Epithelial cell of esophagus (primary cell): ENCODE results near the genes PPP1R10, ATAT1 and MUC21.

DNA sequence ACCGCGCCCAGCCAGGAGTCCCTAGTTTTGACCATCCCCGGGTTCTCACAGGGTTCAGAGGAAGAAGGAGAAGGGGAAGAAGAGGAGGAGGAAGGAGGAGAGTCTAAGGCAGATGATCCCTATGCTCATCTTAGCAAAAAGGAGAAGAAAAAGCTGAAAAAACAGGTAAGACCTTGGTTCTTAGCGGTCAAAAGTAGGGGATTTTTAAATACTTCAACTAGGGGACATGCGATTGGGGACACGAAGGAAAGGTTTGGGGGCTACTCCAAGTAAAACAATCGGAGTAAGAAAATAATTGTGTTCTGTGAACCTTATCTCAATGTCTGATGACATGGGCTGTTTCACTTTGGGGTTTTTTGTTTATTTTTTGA is 11.1 kb downstream of the ABCF1 start:
- RRBS: no CpG with 5 or more reads among the region's 7 CpGs

- RRBS: no CpG with 5 or more reads among the region's 5 CpGs
Observed at GRCh38 chr6:30611327-30611971, 5.6 kb downstream of the PPP1R10 start.

- RRBS: no CpG with 5 or more reads among the region's 24 CpGs
Observed at GRCh38 chr6:30617080-30617363, at the start of gene PPP1R10. Gene PPP1R10 (minus strand): TSS chr6:30617243.

- RRBS: no CpG with 5 or more reads among the region's 11 CpGs
Observed at GRCh38 chr6:30625269-30626228, 1.1 kb upstream of the ATAT1 start.

GRCh38 chr6:30626229-30627569 is at the start of gene ATAT1:
Gene ATAT1 (plus strand): TSS chr6:30626874.
- RRBS: 3% methylated on average over 6 of the region's 41 CpGs

DNA sequence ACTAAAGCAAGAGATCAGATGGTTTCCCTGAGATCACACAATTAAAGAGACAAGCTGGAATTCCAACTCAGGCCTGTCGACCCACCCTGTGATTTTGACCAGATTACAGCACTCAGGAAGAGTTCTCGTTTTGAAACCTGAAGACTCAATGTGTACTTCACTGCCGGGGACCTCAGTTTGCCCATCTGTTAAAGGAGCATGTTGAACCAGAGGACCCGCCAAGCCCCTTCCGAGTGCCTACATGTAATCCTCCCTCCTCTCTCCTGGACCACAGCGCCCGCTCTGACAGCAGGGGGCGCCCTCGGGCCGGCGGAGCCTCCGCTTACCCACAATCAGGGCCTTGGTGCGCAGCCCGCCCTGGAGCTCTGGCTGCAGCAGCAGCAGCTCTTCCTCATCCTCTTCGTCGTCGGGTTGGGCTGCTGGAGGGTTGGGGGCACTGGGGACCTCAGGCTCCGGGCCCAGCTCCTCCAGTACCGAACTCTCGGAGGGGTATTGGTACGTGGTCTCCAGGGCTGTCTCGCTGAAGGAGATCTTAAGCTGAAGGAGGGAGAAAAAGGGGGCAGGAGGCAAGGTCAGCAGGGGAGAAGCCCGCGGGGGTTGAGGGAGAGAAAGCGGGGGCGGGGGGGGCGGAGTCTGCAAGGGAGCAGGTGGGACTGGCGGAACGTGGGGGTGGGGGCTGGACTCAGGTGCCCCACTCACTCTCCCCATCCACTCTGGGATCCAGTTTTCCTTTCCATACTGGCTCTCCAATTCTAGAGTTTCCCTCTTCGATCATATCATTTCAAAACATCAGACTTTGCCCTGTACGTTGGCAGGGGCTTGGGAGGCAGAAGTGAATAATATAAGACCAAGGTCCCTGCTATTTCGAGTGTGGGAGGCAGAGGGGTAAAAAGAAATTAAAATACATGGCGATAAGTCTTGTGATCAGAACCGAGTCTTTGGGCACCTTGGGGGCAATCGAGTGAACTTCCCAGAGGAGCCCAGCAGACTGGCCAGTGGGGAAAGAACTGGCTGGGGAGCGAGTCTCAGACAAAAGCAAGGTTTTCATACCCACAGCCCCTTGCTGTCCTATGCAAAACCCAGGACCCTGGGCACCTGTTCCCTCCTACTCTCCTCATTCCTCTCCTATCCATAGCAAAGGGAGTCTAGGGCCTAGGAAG is 6.4 kb upstream of the DHX16 start:
- RRBS: no CpG with 5 or more reads among the region's 36 CpGs

GRCh38 chr6:30685306-30686322 is 831 bp downstream of the PPP1R18 start:
- RRBS: 48% methylated on average over 8 of the region's 32 CpGs

- RRBS: 20% methylated on average over 1 of the region's 18 CpGs
Observed at GRCh38 chr6:30687727-30688404, 1.4 kb upstream of the PPP1R18 start.

GRCh38 chr6:30720696-30721908 is 950 bp downstream of the TUBB start:
- RRBS: 2% methylated on average over 10 of the region's 94 CpGs

GRCh38 chr6:30729469-30730331 is 9.5 kb downstream of the TUBB start:
- RRBS: no CpG with 5 or more reads among the region's 7 CpGs

GRCh38 chr6:30759466-30760120 is 15.2 kb upstream of the IER3 start:
- RRBS: no CpG with 5 or more reads among the region's 9 CpGs

DNA sequence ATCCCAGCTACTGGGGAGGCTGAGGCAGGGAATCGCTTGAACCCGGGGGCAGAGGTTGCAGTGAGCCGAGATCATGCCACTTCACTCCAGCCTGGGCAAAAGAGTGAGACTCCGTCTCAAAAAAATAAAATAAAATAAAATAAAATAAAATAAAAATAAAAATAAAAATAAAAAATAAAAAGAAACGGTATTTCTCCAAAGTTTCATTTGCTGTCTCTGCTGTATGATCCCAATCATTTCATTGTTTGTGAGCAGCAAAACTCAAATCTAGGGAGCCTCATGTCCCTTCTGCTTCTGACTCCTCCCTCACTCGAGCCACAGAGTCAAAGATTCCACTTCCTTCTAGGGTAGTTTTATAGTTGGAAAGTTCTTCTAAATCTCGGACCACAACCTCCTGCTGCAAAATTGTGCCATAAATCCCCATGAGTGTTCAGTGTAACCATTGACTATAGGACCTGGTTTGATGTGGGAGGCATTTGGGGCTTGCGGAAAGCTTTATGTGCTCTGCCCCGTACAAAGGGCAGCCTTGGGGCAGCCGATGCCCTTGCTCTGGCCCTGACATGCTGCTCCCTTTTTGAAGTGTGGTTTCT is 43.5 kb upstream of the IER3 start:
- RRBS: no CpG with 5 or more reads among the region's 10 CpGs

DNA sequence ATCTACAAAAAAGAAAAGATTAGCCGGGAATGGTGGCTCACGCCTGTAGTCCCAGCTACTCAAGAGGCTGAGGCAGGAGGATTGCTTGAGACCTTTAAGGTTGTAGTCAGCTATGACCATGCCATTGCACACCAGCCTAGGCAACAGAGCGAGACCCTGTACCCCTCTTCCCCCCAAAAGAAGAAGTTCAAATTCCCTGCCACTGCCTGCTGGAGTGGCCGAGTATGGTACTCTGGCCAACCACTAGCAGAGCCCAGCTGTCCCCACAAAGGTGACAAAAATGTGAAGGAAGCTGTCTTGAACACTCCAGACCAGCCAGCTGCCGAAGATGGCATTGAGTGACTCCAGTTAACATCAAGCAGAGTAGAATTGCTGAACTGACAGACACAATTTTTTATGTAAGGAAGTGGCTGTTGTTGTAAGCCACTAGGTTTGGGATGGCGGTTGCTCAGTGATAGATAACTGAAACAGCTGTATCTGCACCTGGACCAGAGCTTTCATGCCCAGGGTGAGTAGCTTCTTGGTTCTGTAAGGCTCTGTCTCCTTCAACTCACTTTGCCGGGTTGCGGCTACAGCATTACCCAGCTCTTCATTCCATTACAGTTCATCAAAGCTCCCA is 49.8 kb upstream of the DDR1 start:
- RRBS: no CpG with 5 or more reads among the region's 8 CpGs

- RRBS: no CpG with 5 or more reads among the region's 7 CpGs
Observed at GRCh38 chr6:30840553-30841037, 43.7 kb upstream of the DDR1 start.

GRCh38 chr6:30885444-30885982 is 1.2 kb downstream of the DDR1 start:
- RRBS: no CpG with 5 or more reads among the region's 9 CpGs

- RRBS: no CpG with 5 or more reads among the region's 3 CpGs
Observed at GRCh38 chr6:30983629-30983957, at the start of gene MUC21. Gene MUC21 (plus strand): TSS chr6:30983718.

DNA sequence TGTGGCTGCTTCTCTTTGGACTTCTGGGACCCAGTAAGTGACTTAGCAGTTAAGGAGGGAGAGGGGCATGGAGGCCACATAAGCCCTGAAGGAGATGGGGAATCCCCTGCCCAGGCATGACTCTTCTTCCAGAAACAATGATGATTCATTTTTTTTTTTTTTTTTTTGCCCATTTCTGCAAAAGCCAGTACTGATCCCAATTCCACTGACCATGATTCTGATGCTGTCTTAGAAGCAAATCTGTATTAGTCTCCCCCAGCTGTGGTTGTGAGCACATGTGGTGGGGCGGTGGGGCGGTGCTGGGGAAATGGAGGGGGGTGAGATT is 432 bp downstream of the MUC22 start:
- RRBS: no CpG with 5 or more reads among the region's 2 CpGs

GRCh38 chr6:31142995-31143705 is 4.3 kb upstream of the PSORS1C2 start:
- RRBS: no CpG with 5 or more reads among the region's 13 CpGs

DNA sequence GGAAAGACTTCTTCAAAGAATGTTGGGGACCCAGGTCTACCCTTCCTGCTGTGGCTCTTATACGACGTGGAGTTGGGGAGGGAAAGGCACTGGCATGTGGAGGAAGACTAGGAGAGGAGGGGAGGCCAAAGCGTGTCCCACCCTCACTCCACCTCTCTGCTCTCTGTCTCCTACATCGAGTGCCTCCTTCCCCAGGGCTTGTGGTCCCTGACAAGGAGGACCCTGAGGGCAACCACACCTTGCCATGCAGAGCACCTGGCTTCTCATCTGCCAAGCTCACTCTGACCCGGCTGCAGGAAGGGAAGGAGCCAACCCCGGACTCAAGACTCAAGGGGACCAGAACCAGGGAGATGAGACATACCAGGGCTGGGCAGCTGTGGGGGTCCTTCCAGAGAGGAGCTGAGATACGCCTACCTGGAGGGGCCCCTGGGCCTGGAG is 31.7 kb upstream of the POU5F1 start:
- RRBS: no CpG with 5 or more reads among the region's 7 CpGs

DNA sequence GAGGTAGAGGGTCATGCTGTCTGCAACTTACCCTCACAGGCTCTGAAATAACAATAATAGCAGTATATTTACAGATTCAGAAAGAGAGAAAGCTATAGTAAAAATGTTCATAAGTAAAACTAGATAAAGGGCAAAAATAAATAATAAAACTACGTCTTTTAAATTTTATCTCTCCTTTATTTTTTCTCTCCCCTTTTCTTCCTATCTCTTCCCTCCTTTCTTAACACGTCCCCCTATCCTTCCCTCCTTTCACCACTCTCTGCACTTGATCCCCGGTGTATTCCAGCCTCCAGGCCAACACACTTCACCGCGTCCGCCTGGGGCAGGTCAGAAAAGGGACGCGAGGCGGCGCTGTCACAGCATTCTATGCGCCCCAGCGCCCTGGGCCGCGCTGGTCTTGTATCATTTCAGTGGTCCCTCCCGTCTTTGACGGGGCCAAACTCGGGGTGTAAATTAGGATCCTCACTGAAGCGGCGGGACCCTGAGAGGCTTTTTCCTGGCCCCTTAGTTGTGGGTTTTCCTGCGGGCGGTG is 4.3 kb upstream of the MICB start:
- RRBS: no CpG with 5 or more reads among the region's 21 CpGs